ReNcell CX (cell line): ENCODE measurements around a stretch of chr16.

DNA sequence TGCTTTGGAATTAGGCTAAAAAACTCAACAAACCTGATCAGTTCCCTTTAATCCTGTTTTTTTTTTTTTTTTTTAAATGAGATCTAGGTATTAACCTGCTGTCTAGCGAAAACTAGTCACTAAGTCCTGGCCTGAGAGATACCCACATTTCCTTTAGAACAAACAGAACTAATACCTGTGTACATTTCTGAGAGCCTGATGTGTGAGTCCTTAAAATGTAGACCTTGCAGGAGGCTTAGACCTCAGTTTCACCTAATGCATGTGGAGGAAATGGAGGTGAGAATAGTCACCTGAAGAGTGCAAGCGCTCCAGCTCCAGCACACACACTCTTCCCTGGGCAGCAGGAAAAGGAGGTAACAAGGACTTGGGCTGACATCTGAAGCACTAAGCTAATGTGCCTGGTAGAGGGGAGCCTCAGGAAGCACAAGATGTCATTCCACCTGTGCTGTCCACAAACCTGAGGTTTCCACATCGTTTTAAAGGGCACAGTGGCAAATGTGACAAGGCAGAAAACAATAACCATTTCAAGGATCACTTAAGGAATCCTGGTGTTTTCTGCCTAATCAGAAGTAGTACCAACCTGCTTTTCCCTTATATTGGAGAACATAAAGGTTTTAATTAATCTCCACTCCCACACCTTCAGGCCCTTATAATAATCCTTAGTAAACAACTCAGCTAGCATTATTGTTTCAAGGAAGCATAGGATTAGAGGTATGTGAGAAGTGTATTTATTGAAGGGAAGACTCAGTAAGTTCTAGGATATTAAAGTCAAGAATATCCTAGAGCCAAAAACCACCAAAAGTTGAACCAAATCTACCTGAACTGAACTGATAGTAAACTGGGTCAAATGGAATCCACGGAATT, 17.2 kb upstream of the RSL1D1 start:
- PRO-cap: no peak

DNA sequence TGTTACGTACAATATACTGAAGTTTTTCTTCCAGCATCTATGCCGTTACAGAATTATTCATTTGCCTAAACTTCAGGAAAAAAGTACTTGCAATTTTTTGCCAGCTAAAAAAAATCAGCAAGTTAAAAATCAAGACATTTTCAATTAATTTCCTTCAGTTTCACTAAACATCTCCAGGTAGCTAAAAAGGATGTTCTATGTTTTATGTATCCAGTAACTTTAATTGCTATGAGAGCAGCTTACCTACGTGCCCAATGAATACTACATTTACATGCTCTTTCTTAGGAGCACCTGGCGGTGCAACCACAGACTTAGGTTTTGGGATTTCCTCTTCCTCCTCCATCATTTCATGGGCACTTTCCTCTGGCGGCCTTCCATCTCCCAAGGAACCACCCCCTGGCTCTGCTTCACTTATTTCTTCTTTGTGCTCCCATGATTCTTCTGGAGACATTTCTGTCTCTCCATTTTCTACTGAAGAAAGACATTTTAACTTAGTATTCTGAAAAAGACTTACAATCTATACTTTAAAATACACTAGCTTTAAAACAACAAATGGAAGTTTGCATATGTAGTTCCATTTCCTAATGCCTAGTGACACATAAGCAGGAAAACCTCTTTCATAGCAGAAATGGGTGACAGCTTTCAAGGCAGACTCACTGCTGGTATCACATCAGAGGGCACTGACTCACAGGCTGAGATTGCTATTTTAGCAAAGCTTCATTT, 19.3 kb downstream of the GSPT1 start:
- PRO-cap: no peak

- PRO-cap: bidirectional peak, plus-strand start at chr16:11915712, minus-strand start at chr16:11915642
Observed at GRCh38 chr16:11915589-11915837, 243 bp downstream of the GSPT1 start.

DNA sequence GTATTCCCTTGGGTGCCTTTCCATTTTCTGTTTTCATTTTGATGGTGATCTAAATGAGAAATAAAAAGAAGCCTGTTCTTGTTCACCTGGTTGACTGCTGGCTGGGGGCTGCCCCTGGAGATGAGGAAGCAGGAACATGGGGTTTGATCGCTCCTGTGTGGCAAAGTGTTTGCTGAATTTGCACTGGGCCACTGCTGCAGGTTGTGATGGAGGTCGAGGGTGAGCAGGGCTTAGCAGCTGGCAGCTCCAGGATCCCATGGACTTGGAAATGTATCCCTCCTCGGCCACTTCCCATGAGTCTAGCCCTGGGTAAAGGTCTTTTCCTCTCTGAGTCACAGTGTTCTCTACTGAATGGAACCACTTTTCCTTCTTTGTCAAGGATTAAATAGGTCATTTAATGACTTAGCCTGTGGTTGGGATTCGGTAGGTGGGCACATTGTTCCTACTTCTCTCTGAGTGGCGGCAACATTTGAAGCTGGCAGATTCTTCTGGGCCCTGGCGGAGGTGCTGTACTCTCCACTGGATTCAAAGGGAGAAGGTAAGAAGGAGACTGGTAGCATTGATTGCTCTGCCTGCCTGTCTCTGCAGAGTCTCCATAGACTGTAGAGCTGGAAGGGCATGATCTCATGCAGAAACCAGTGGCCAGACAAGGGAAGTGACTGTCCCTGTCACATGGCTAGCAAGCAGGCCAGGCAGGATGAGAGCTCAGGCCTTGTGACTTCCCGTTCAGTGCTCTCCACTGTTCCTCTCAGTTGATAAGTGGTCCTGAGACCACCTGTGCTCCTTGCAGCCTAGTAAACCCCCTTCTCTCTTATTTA, 17.9 kb downstream of the SNX29 start:
- PRO-cap: no peak

DNA sequence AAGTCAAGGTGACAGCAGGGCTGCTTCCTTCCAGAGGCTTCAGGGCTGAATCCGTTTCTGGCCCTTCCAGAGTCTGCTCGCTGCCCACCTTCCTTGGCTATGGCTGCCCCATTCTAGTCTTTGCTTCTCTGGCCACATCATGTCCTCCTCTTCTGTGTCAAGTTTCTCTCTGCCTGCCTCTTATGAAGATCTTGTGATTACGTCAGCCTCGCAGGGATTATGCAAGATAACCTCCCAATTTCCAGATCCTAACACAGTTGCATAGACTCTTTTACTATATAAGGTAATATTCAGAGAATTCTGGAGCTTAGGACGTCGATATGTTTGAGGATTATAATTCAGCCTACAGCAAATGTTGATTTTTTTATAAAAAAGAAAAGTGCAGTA, 65.0 kb downstream of the SNX29 start:
- PRO-cap: no peak

- PRO-cap: no peak
Observed at GRCh38 chr16:12089236-12090230, 113.0 kb downstream of the SNX29 start.

DNA sequence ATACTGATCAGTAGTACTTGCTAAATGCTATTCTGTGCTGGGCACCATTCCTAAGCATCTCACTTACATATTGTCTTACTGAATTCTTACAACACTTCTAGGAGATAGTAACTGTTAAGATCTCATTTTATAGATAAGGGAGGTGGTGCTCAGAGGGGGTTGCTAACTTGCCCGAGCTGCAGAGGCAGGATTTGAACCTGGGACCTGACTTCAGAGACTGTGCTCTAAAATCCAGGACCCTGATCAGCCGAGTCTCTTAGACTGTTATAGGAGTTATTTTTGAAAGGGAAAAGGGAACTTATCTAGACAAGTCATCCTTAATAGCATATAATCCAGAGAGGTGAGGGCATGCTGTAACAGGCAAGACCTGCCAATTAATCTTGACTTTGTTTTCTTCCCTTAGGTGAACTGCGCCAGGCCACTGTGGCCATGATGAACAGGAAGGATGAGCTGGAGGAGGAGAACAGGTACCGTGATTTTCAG, 149.7 kb downstream of the SNX29 start:
- PRO-cap: no peak

- PRO-cap: no peak
Observed at GRCh38 chr16:12245924-12246400, 269.4 kb downstream of the SNX29 start.

DNA sequence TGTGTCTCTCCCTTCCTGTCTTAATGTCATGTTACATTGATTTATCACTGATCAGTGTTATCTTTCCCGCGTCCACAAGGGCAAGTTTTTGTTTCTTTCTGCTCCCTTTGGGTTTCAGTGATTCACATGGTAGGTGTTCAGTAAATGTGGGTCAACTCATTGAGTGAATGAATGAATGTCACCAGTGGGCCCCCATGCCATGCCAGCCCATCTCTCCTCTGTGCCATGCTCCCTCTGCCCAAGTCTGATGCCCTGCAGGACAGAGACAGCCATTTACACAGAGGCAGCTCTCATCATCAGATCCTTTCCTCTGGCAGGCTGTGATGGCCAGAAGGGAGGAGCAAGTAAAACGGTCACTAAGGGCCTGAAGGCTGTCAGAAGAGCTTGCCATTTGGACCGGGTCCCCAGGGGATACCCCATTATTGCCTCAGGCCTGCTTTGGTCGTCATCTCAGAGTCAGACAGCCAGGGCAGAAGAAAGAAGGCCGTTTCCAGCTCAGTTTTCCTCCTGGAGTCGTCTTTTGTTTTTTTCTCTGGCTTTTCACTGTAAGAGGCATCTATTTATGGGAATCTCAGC, 386.3 kb downstream of the SNX29 start:
- PRO-cap: no peak

DNA sequence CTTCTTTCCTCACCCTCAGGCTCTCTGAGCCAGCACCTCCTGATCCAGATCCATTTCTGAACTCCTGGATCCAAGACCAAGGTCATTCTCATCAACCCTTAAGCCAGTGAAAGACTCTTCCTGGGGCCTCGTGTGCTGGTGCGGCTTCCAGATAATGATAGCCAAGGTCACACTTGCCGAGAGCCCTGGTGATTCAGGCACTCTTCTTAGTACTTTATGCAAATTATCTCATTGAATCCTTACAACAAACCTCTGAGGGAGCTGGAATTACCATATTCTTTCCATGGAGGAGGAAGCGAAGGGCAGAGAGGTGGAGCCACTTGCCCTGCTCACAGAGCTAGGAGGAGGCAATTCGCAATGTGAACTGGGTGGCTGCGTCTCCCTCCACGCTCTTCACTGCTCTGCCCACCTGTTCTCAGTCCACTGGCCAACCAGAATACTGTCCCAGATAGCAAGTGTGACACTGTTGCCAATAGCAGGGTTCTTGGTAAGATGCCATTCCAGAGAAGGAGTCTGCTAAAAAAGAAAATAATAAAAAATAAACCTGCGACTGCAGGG, 409.7 kb downstream of the SNX29 start:
- PRO-cap: no peak

DNA sequence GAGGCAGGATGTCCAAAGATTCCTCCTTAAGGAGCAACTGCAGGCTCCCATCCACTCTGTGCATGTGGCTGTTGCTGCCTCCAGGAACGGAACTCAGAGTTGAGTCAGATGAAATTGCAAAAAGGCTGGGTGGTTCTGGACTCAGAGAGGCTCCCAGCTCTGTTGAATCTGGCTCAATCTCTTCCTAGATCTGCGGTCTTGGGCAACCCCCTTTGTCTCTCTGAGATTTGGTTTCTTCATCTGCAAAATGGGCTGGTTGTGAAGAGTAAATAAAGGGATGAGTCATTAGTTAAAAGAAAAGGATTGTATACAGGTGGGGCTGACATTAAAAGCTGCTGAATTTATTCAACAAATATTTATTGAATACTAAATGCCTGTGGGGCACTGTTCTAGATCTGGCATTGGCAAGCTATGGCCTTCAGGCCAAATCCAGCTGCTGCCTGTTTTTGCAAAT, 197.3 kb downstream of the SHISA9 start:
- PRO-cap: no peak

DNA sequence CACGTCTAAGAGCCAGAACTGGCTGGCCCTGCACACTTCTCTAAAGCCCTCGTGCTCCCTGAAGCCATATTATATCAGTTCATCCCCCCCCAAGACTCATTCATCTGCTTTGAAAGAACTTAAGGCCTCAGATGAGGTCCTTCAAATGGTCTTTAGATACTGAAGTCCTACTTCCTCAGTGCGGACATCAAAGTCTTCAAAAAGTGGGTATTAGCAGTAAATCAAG, 296.3 kb upstream of the ERCC4 start:
- PRO-cap: no peak

- PRO-cap: no peak
Observed at GRCh38 chr16:13913310-13913549, 6.7 kb upstream of the ERCC4 start.

- PRO-cap: no peak
Observed at GRCh38 chr16:13935450-13935940, 15.5 kb downstream of the ERCC4 start.

- PRO-cap: no peak
Observed at GRCh38 chr16:14056932-14057594, 14.1 kb upstream of the MRTFB start.

DNA sequence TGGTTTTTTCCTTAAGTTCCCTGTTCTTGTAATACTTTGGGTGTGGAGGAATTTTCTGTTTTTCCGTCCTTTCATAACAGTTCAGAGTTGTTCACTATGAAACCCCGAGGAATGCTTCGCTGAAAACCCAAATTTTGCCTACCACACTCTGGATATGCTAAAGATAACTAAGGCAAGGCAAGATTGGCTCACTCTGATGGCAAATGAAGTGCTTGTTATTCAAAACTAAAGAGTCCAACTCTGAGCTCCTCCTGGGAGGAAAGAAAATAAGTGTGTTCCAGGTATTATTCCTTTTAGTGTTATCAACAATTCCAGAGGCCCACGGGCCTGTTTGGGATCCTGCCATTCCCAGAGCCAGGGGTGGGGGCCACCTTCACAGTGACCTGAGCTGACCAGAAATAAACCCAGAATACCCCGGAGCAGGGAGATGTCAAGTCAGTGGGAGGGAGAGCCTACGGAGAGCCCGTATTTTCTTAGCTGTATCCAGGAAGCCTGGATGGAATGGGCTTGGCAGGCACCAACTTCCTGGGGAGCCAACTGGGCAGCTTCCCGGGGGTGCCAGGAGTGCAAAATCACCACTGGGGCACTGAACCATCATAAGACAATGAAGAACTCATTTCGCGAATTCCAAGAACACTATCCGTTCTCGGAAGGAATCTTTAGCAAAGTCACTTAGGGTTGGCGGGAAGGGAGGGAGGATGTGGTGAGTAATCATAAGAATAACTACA, 13.3 kb upstream of the MRTFB start:
- PRO-cap: no peak

GRCh38 chr16:14079105-14079417, 7.9 kb downstream of the MRTFB start:
- PRO-cap: no peak

DNA sequence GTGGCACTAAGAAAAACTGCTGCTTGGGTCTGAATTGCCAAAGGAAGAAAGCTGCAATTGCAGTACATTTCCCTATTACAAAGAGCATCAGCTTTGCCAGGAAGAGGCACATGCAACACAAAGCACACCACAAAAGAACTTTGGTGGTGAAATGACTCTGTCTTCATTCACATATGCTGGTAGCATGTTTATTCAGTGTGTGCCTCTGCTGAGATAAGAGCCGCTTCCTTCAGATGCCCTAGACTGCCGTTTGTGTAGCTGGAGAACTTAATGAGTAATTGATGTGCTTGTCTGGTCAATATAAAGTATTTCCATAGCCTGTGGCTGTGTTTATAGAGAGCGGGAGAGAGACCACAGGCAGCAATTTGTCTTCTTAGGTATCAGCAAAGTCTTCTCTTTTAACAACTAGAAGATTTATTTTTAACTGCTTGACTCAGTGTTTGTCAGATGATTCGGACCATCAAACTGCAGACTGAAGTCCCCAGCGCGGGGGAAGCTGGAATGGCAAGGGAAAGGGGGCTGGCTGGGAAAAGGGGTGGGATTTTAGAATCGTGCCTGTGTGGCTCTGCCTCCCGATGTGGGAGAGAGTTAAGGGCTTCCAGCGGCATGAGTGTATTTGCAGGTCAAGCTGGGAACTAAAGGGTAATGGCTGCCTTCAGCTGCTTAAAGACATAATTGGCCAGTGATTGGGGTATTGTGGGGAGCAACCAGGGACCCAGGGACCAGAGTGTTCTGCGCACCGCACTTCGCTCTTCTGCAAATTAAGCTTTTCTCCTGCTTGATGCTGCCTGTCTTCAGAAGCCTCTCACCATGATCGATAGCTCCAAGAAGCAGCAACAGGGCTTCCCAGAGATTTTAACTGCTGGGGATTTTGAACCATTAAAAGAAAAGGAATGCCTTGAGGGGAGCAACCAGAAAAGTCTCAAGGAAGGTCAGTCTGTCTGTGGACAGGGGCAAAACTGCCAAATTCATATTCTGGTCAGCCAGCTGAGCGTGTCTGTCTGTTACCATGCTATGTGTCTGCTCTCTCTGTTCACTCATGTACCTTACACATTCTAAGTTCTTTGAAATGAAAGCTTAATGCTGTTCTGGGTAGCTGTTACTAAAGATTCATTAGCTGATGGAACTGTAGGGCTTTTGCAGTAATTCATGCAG, 115.4 kb downstream of the MRTFB start:
- PRO-cap: no peak

- PRO-cap: no peak
Observed at GRCh38 chr16:14223110-14223798, 152.1 kb downstream of the MRTFB start.

DNA sequence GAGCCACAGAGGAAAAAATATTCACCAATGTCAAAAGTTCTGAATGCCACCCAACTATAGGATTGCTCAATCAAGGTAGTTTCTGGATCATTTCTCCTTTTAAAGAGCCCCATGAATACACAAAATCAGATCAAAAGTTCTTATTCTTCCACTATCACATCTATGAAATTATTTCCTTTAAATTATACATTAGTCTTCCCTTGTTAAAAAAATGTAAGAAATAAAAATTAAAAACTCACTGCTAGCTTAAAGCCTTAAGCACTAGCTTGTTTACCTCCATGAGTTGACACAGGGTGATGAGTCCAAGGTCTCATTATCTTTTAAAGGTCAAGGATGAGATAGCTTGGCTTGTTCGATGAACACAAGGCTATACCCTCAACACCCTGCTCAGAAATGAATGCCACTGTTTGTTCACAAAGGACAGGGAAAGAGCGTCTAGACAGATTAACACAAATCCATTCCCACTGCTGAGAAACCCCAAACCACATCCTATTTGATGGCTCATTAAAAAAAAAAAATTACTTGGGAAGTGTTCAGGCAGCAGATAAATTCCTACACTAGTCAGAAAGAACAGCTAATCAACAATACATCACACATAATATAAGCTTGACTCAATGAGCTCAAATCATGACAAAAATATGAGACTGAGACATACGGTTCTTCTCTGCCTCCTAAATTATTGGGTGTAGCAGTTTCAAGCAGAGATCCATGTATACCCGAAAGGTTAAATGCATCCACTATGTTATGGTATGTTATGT, 118.9 kb downstream of the PARN start:
- PRO-cap: no peak